Thoracic aorta (tissue), 1 donor: ENCODE results near the genes HSD17B8 and SMIM40.

- RAMPAGE, long total RNA, result no peak
Measured at GRCh38 chr6:32549903-32550210, 19.8 kb upstream of the HLA-DRB5 start.

DNA sequence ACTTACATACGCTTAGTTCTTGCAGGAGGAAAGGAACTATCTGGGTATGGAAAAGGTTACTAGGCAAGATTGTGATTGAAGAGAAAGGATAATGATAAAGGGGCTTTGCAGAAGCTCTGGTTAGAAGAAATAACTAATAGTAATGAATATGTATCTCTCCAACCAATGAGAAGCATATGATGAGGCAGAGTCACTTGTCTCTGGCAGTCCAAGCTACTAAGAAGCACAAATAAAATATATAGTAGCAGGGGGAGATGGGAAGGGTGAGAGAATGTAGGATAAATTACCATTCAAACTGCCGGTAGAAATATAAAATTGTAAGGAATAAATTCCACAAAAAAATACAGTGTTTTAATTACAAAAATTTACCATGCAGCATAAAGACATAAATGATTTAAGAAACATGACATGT lies 23.8 kb upstream of the HLA-DQB1 start:
- RAMPAGE, long total RNA, result no peak

DNA sequence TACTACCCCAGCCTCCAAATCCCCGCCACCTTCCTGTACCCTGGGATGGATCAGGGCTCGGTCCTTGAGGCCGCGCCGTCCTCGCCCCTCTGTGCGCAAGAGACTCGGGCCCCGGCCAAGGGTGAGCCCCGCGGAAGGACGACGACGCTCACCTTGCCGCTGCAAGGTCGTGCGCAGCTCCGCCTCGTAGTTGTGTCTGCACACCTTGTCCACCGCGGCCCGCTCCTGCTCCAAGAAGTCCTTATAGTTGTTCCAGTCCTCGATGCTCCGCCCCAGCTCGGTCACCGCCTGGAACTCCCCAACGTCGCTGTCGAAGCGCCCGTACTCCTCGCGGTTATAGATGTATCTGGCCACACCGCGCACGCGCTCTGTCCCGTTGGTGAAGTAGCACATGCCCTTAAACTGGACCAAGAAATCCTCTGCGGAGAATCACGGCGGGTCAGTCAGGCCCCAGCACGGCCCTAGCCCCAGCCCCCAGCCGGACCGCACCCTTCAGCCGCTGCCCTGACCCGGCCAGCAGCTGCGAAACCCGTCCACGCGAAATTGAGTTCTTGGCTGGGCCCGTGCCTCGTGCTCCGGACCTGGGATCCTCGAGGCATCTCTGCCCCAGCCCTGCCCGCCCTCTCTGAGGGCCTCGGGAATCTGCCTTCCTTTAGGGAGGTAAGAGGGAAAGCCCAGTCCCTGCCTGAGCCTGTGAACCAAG lies 1.7 kb downstream of the HLA-DQB2 start:
- RAMPAGE, long total RNA, result no peak

GRCh38 chr6:32825998-32826473 lies 9.2 kb upstream of the HLA-DOB start:
- RAMPAGE, long total RNA, result no peak

DNA sequence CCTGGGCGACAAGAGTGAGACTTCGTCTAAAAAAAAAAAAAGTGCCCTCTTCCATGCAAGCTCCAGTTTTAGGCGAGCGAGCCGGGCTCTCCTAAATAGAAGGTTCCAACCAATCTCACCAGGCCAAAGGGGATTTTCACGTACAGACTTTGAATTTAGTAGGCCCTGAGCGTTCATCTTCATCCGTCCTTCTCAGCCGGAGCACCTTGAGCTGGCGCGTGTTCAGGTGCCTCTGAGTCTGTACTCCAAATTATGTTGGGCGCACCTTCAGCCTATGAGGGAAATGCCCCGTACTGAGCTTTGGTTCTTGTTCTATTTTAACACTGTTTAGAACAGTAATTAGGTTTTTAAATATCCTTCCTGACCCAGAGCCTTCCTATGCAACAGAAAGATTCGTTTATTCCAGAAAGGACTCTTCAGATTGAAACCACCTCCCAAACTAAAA lies 863 bp upstream of the TAP2 start:
- RAMPAGE, long total RNA, result no peak

GRCh38 chr6:32970543-32971294 lies 2.3 kb downstream of the BRD2 start:
- RAMPAGE, long total RNA, result no peak

DNA sequence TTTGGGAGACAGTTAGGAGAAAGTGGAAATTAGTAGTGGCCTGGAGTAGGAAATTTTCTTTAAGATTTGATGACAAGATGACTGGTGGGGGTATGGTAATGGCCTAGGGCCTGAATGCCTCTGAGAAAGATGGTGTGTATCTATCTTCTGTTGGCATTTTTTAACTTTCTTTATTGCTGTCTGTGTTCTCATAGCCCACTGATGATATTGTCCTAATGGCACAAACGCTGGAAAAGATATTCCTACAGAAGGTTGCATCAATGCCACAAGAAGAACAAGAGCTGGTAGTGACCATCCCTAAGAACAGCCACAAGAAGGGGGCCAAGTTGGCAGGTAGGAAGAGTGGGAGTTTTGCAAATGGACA lies 7.4 kb downstream of the BRD2 start:
- RAMPAGE, long total RNA, result no peak

DNA sequence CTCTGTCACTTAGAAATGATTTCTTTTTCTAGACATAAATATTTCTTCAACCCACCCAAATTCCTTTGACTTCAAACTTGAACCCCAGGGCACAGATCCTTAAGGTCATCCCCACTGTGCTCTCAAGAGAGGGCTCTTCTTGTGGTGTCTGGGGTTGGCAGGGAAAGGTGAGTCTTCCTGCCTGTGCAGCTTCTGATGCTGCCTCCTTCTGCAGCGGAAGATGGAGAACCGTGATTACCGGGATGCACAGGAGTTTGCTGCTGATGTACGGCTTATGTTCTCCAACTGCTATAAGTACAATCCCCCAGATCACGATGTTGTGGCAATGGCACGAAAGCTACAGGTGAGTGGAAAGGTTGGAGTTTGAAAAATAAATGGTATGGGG lies 8.8 kb downstream of the BRD2 start:
- RAMPAGE, long total RNA, result no peak

- RAMPAGE, long total RNA, result no peak
Measured at GRCh38 chr6:32984726-32985157, 16.3 kb downstream of the BRD2 start.

DNA sequence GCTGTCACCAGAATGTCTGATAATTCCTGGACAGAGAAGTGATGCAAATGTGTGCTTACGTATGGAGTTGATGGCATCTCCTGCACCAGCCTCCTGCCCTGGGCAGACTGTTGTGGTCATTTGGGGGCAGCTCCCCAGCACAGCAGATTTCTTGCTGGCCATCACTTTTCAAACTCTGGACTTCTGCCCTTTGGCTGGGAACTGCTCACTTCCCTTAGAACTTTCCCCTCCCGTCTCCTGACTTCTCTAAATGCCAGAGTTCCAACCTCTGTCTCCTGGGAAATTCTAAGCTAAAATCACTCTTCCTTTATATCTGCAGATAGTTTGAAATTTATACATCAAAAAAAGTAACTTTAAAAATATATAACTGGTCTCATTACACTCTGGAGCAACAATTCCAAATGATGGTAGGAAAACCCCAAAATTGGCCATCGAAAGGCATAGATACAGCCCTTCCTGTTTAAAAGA lies 5.9 kb upstream of the HLA-DOA start:
- RAMPAGE, long total RNA, result no peak

- RAMPAGE, long total RNA, result no peak
Measured at GRCh38 chr6:33089969-33090464, 14.2 kb downstream of the HLA-DPB1 start.

DNA sequence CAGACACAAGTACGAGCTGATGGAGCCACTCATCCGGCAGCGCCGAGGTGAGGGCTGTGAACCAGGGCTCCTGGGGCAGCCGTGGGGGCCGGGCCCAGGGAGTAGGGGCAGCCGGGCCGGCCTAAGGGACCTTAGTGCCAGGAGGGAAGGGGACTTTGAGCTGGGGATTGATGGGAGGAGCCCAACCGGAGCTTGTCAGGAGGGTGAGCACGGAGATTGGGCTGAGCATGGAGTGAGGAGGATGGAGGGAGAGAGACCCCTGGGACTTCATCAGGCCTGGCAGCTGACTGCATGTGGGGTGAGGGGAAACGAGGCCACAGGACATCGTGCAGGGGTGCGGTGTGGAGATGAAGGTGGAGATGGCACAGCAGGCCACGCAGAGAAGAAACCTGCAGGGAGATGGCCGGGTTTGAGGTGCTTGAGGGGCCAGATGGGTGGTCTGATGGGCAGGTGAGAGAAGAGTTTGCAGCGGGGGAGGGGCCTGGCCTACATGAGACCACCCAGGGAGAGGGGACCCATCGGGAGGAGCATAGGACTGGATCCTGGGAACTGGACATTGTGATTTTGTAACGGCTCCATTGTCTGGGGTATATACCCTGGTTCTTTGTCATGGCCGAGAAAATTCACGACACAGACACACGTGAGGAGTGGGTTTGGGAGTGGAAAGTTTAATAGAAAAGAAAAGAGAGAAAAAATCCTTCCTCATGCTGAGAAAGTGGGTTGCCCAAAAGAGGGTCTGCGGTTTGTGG lies 41.6 kb downstream of the HLA-DPB1 start:
- RAMPAGE, long total RNA, result no peak

DNA sequence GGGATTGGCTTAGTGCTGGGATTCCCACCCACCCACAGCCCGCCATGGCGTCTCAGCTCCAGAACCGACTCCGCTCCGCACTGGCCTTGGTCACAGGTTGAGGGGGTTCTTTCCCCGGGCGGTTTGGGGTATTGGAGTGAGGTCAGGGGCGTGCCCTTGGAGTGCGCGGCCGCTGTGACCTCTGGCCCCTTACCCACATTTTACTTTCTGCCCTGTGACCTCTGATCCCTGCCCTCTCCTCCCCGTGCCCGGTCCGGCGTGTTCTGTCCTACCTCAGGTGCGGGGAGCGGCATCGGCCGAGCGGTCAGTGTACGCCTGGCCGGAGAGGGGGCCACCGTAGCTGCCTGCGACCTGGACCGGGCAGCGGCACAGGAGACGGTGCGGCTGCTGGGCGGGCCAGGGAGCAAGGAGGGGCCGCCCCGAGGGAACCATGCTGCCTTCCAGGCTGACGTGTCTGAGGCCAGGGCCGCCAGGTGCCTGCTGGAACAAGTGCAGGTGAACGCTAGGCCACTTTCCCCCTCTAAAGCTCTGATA lies at the start of gene HSD17B8:
TSS of gene HSD17B8 (plus strand) at position 31 of the 534 bp plus-strand sequence.
- RAMPAGE, long total RNA, result start-site peak on the plus strand centred at position 35 of the sequence, 8 bp wide, 30 reads

- RAMPAGE, long total RNA, result no peak
Measured at GRCh38 chr6:33278105-33278999, 1.4 kb downstream of the B3GALT4 start.

DNA sequence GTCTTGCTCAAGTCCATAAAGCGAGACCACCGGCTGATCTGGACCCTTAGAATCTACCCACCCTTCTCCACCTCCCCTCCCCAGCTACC lies 905 bp downstream of the TAPBP start:
- RAMPAGE, long total RNA, result no peak

DNA sequence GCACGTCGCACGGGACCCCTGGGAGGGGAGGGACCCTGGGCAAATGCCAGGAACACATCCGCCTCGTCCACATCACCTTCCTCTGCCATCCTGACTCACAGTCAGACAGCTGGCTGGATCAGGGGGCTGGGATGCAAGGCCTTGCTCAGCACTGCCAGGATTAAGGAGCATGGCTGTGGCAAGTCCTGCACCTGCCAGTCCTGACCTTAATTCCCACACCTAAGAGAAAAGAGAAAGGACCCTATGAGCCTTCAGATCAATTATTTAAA lies at the start of gene SMIM40:
TSS of gene SMIM40 (minus strand) at position 103 of the 269 bp plus-strand sequence.
- RAMPAGE, long total RNA, result no peak

DNA sequence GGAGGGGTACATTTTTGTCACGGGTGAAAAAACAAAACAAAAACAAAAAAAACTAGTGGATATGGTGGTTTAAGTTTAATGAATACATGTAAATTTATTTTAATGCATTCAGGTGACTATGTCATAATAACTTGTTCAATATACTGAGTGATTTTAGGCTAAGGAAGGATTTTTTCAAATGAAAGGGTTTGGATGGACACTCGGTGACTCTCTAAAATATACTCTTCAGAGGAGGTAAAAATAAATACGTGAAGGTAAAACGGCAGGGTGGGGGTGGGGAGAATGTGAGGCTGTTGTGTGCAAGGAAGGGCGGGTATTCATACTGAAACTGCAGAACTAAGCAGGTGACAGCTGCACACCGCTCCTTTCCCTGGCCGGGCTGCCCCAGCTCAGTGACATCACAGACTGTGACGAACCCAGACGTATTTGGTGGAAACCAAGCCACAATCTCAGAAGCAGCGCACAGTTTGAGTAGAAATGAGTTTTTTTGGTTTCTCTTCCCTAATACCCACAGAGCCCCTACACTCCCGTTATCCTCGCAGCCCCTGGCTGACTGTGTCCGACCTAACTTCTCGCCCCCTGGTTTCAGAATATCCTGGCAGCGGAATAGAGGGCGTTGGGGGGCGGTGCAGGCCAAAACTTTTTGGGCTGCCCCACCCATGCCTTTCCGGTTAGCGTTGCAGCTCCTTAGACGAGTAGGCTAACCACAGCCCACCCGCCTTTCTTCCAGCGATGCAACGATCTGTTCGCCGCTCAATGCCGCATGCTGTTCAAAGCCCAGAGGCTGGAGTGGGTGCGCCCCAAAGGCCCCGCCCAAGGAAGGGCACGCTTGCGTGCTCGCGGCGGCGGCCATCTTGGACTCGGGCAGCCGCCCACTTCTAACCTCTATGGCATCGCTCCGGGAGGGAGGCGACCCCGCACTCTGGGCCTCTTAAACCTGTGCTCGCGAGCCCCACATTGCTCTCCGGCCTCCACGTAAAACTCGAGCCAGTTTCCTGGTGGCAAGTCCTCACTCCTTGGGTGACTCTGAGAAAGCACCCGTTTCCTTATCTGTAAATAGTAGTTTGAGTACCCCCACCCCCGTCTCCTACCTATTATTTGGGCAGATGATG lies 9.1 kb downstream of the BAK1 start:
- RAMPAGE, long total RNA, result no peak

DNA sequence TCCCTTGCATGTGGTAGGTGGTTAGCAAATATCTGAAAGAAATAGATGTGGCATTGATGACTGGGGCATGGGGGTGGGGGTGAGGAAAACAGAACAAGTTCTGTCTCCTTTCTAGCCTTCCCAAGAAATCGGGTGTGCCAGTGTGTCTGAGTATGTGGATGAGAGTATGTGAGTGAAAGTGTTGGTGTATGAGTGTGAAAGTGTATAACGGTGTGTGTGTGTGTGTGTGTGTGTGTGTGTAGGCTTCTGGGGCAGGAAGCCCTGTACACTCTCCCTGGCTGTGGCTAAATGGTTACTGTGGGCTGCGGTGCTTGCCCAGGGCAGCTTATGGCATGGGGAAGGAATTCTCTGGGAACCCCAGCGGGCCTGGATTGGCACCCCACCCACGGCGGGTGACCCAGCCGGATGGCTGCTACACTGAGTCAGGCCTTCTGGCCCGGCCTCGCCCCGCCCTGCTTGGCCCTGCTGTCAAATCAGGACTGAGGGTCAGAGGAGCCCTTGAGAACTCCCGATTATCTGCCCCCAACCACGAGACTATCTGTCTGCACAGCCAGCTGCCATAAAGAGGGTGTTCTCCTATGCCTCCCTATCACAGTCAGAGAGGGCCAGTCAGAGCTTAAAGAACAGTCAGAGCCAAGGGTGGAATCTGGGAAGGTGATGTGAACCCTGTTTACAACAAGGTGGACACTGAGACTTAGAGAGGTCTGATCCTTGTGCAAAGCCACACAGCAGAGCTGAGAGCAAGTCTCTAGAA lies 7.4 kb upstream of the ITPR3 start:
- RAMPAGE, long total RNA, result no peak

GRCh38 chr6:33673498-33673877 lies 38.0 kb downstream of the UQCC2 start:
- RAMPAGE, long total RNA, result no peak

GRCh38 chr6:33691799-33692530 lies 19.5 kb downstream of the UQCC2 start:
- RAMPAGE, long total RNA, result no peak